ENCODE data around the genes COL13A1 and NPFFR1.

DNA sequence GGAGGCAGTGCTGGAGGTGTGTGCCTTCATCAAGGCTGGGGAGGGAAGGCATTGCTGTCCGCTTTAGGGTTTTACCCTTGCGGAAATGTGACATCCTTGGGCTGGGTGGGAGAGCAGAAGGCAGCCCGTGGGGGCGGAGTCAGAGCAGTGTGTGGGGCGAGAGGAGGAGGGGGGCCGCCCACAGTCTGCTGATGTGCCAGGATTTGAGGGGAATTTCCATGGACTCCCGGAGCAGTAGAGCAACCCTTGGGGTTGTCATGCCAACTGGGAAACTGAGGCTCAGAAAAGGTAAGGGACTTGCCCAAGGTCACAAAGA is 22.1 kb downstream of the TSPAN15 start:
- RRBS, result no CpG with 5 or more reads among the region's 7 CpGs

- RRBS, result no CpG with 5 or more reads among the region's 9 CpGs
Observed at GRCh38 chr10:69646246-69646731, 16.2 kb downstream of the FAM241B start.

GRCh38 chr10:69721651-69722534 is 79.8 kb upstream of the COL13A1 start:
- RRBS, result no CpG with 5 or more reads among the region's 16 CpGs

DNA sequence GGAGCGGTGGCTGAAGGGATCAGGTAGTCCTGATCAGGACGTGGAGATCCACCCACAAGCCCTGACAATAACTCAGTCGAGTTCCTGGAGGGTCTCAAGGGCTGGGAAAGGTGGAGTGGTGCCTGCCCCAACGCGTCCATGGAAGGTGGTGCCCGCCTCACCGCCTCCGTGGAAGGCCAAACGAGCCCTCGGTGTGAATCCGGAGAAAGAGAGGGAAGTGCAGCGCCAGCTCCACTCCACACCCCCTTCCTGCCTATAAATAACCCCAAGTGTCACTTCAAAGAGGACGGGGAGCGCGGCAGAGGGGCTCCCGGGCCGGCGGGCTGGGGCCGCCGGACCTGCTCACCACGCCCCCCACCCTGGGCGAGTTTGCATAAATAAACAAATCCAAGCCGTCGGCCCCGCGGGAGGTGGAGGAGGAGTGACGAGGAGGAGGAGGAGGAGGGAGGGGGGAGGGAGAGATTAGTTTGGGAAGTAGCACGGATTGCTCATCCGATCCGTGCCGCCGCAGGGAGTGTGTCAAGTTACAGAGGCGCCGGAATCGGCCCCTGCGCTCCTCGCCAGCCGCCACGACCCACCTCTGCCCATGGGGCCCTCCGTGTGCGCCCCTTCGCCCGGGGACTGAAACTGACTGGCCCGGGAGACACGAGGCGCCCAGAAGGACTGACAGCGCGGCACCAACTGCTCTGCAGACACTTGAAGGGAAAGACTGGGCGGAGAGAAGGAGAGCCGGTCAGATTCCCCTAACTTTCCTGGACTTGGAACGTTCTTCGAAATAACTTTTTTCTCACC is at the start of gene COL13A1:
TSS of gene COL13A1 (plus strand) at position 491 of the 792 bp plus-strand sequence.
- RRBS, result 4% methylated on average over 22 of the region's 52 CpGs

GRCh38 chr10:70051259-70052083 is 1.2 kb upstream of the MACROH2A2 start:
- RRBS, result no CpG with 5 or more reads among the region's 7 CpGs

- RRBS, result no CpG with 5 or more reads among the region's 4 CpGs
Observed at GRCh38 chr10:70054883-70055402, 2.3 kb downstream of the MACROH2A2 start.

DNA sequence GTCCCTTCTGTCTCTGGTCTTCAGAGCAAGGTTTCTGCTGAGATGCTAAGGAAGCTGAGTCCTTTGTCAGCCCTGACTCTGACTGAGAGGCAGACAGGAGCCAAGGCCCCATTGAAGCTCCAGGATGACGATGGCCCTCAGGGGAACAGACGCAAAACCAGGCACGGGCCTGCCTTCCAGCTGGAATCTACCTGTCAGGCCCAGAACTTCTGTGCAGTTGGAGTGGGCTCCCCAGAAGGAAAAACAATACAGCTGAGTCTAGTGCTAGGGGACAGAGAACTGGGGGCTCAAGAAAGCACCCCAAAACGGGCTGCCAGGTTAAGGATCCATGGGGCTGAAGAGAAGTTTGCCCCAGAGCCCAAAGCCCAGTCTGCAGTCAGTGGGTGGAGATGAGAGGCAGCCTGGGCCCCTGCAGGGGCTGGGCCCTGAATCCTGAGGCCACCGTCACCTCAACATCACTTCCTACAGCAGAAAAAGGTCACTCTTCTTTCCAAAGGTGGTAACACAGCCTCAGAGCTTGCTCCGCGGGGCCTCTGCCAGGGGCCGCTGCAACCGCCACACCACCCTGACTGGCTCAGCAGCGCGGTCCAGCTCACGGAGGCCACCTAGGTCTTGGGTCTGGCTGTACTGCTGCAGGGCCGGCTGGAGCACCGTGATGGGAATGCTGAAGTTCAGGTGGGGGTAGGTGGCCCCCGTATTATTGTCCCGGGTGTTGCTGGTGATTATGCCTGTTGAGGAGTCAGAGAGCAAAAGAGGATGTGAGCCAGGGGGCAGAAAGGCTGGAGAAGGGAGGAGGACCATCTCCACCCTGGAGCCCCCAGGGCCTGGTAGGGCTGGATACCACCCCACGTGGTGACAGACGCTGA is 6.9 kb downstream of the TYSND1 start:
- RRBS, result 78% methylated on average over 4 of the region's 18 CpGs

DNA sequence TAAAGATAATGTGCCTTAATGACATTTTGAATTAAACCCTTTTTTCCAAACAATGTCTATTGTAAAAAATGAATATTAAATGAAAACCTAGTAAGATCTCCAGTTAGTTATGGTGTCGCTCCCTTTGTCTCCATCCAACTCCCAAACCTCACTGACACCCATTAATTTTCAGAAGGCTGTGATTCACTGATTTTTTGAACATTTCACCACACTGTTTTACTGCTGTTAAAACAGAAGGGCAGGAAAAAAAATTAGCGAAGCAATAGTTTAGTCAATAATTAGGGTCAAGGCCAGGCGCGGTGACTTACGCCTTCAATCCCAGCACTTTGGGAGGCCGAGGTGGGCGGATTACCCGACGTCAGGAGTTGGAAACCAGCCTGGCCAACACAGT is 1.3 kb upstream of the PPA1 start:
- RRBS, result no CpG with 5 or more reads among the region's 9 CpGs

- RRBS, result 13% methylated on average over 20 of the region's 44 CpGs
Observed at GRCh38 chr10:70283631-70284036, at the start of gene NPFFR1. TSS of gene NPFFR1 (minus strand) at chr10:70284004.

GRCh38 chr10:70363644-70364866 is 18.4 kb downstream of the LRRC20 start:
- RRBS, result 2% methylated on average over 5 of the region's 17 CpGs

DNA sequence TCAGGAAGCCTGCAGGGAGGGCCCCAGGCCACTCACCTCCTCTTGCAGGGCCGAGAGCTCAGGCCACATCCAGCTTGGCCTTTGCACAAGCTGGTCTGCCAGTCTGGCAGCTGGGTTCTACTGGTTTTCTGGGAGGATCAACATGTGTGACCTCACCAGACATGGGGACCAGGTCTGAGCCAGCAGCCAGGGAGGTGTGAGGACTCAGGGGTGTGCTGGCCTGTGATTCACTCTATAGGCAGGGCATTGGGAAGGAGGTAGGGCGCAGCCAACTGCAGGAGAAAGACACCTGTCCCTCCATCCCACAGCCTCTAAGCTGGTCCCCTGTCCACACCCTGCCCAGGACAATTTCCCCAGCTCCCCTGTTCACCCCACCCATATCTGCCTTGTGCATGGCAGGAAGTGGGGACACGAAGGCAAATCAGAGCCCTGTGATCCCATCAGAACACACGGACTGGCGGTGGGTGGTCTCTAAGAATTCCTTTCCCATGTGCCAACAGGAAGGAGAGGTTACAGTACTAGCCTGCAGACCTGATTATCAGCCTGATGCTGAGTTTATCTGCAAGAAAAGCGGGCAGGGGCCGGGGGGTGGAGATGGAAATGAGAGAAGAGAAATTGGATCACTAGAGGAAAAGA is 5.6 kb downstream of the LRRC20 start:
- RRBS, result no CpG with 5 or more reads among the region's 7 CpGs

DNA sequence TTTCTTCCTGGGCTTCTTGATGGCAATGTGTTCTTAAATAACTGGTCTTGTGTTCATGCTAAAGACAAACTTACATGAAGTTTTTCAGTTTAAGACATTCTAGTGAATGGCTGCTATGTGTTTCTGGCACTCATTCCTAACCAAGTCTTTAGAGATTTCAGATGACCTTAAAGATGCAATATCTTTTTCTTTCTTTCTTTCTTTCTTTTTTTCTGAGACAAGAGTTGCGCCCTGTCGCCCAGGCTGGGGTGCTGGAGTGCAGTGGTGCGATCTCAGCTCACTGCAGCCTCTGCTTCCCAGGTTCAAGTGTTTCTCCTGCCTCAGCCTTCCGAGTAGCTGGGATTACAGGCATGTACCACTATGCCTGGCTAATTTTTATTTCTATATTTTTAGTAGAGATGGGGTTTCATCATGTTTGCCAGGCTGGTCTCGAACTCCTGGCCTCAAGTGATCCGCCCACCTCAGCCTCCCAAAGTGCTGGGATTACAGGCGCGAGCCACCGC is 15.4 kb downstream of the NODAL start:
- RRBS, result no CpG with 5 or more reads among the region's 9 CpGs

DNA sequence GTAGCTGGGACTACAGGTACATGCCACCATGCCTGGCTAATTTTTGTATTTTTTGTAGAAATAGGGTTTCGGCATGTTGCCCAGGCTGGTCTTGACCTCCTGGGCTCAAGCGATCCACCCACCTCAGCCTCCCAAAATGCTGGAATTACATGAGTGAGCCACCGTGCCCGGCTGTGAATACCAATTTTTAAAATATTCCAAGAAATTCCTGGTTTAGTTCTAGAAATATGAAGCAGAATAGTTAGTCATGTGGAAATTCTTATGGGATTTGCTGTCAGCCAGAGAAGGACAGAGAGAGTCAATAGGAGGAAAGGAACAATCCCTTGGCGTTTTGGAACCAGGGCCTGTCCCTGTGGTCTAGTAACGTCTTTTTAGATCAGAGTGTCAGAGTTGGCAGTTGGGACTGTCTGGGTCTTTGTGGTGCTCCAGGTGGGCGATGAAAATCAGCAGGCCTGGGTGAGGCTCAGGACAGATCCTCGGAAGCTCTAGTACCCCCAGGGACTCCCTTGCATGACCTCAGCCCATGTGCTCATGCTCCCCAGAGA is 7.9 kb downstream of the NODAL start:
- RRBS, result no CpG with 5 or more reads among the region's 8 CpGs

DNA sequence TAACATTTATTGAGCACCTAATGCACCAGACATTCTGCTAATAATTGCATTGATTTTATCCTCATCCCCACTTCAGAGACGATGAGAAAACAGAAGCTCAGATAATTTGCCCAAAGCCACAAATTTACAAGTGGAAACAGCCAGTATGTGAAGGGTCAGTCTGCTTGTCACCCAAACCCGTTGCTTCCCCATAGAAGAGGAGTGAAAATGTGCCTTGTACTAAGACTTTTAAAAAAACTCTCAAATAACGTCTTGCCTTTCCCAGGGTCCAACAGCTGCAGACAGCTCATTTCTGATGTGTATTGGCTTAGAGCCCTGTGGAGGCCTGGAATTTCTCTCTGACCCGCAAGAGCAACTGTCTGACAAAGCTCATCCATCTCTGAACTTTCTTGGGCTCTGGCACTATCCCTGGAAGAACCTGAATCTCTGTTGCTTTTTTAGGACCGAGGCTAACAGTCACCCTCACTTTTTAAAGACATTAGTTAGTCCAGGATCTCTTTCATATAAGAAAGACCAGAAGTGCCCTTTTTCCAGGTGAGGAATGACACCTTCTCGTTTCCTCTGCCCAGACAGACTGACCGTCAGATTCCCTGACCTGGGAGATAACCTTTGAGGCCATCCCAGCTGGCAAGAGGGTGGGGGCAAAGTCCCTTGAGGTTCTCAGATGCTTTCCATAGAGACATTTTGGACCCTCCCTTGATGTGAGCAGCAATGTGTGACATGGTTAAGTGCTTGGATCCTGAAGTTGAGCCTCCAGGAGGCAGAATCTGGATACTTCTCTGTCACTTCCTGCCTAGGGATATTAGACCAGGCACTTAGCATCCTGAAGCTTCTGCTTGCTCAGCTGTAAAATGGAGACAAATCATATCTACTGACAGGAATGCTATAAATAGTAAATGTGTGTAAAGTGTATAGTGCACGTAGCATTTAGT is 4.4 kb upstream of the NODAL start:
- RRBS, result no CpG with 5 or more reads among the region's 8 CpGs

GRCh38 chr10:70585070-70585493 is 17.5 kb downstream of the PRF1 start:
- RRBS, result 17% methylated on average over 1 of the region's 6 CpGs

- RRBS, result no CpG with 5 or more reads among the region's 3 CpGs
Observed at GRCh38 chr10:70817575-70817819, 1.7 kb downstream of the SGPL1 start.

- RRBS, result 1% methylated on average over 21 of the region's 53 CpGs
Observed at GRCh38 chr10:71216533-71217819, 4.6 kb downstream of the UNC5B start.

GRCh38 chr10:71263212-71264239 is 51.2 kb downstream of the UNC5B start:
- RRBS, result no CpG with 5 or more reads among the region's 9 CpGs

- RRBS, result no CpG with 5 or more reads among the region's 21 CpGs
Observed at GRCh38 chr10:71265881-71266940, 52.8 kb upstream of the SLC29A3 start.